ENCODE measurements around a stretch of chr5.

- PRO-cap: no peak
- RAMPAGE, long total RNA, 4 experiments: no peak in any of the 4 experiments
Observed at GRCh38 chr5:132853184-132853893, 12.9 kb downstream of the GDF9 start.

DNA sequence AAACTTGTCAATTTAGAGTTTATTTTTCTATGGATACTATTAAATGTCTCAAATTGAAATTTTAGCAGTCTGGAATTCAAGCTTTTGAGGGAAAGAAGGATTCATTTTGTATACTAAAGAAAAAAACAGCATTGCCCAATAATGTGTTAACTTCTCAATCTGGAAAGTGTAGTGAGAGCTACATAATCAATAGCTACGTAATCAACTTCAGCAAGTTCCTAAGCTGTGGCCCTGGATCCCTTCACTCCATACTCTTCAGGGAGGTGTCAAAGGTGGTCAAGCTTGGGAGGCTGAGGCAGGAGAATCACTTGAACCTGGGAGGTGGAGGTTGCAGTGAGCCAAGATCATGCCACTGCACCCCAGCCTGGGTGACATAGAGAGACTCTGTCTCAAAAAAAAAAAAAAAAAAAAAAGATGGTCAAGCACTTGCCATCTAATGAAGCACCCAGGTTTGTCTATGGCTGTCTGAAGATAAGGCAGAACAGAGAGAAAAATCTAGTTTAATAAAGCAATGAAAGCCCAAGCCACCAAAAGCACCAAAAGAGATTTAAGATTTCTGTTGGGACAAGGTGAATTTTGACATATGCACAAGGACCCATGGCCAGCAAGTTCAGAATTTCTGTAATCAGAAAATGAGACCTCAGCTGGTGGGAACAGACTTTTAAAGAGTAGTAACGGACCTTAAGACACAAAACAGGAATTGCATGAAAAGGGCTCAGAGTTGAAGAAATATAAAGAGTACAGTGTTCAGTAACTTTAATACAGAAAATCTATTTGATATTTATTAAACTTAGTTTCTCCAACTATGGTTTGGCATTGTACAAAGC, 1.4 kb downstream of the LEAP2 start:
- PRO-cap: no peak
- RAMPAGE, long total RNA, 4 experiments: no peak in any of the 4 experiments

- PRO-cap: no peak
- RAMPAGE, long total RNA, 4 experiments: no peak in any of the 4 experiments
Observed at GRCh38 chr5:132933558-132933971, 29.9 kb downstream of the AFF4 start.

GRCh38 chr5:132955046-132955640, 8.3 kb downstream of the AFF4 start:
- PRO-cap: no peak
- RAMPAGE, long total RNA, 4 experiments: no peak in any of the 4 experiments

GRCh38 chr5:132958693-132959096, 4.7 kb downstream of the AFF4 start:
- PRO-cap: no peak
- RAMPAGE, long total RNA, 4 experiments: no peak in any of the 4 experiments

- PRO-cap: no peak
- RAMPAGE, long total RNA, 4 experiments: no peak in any of the 4 experiments
Observed at GRCh38 chr5:133046418-133047108, 5.2 kb upstream of the HSPA4 start.

DNA sequence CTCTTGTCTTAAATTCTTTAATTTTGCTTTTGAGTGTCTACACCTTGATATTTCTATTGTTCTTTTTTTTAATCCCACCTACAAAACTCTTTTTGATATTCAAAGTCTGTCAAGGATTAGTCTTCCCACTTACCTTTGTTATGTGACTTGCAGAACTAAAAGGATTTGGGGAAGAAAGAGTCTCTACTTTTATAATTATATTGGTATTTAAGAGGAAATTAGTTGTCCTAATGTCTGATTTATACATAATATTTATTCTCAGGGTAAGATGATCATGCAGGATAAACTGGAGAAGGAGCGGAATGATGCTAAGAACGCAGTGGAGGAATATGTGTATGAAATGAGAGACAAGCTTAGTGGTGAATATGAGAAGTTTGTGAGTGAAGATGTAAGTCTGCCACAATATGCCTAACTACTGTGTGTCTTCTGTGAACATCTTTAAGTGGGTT, 45.1 kb downstream of the HSPA4 start:
- PRO-cap: no peak
- RAMPAGE, long total RNA, 4 experiments: no peak in any of the 4 experiments

GRCh38 chr5:133821157-133821749, 147.2 kb downstream of the C5orf15 start:
- PRO-cap: no peak
- RAMPAGE, long total RNA, 4 experiments: no peak in any of the 4 experiments

DNA sequence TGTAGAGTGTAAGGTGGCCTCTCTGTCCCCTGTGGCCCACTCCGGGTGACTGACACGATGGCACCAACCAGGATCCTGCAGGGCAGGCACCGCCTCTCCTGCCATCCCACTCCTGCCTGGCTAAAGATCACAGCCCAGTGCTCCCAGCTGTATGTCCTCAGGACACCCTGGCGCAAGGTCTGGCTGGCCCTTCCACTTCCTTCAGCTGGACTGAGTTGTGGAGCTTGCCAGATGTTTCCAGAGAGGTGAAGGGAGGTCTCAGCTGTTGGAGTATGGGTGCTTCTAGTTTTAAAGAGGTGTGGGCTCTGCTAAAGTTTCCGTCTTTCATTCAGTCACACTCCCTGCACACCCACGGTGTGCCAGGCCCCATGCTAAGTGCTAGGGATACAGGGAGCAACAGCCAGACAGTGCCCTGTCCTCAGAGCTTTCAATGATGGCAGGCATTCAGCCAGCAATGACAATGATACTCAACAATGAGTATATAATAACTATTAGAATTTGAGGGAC, 34.1 kb downstream of the C5orf15 start:
- PRO-cap: no peak
- RAMPAGE, long total RNA, 4 experiments: no peak in any of the 4 experiments

GRCh38 chr5:133938825-133939400, 29.5 kb downstream of the C5orf15 start:
- PRO-cap: no peak
- RAMPAGE, long total RNA, 4 experiments: no peak in any of the 4 experiments

GRCh38 chr5:133956498-133957036, 11.9 kb downstream of the C5orf15 start:
- PRO-cap: no peak
- RAMPAGE, long total RNA, 4 experiments: no peak in any of the 4 experiments

- PRO-cap: no peak
- RAMPAGE, long total RNA, 4 experiments: no peak in any of the 4 experiments
Observed at GRCh38 chr5:134124461-134124952, 10.0 kb downstream of the TCF7 start.

DNA sequence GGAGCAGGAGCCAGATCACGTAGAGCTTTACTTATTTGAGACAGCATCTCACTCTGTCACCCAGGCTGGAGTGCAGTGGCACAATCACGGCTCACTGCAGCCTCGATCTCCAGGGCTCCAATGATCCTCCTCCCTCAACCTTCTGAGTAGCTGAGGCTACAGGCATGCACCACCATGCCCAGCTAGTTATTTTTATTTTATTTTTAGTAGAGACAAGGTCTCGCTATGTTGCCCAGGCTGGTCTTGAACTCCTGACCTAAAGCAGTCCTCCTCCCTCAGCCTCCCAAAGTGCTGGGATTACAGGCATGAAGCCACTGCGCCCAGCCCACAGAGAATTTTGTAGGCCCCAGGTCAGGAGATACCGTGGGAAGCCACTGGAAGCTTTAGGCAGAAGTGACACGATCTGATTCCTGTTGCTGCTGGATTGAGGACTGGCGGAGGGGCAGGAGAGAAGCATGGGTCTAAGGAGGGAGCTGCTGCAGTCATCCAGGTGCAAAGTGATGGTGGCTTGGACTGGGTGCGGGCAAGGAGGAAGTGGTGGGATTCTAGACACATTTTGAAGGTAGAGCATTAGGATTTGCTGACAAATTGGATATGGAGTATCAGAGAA, 20.6 kb downstream of the TCF7 start:
- PRO-cap: no peak
- RAMPAGE, long total RNA, 4 experiments: no peak in any of the 4 experiments

DNA sequence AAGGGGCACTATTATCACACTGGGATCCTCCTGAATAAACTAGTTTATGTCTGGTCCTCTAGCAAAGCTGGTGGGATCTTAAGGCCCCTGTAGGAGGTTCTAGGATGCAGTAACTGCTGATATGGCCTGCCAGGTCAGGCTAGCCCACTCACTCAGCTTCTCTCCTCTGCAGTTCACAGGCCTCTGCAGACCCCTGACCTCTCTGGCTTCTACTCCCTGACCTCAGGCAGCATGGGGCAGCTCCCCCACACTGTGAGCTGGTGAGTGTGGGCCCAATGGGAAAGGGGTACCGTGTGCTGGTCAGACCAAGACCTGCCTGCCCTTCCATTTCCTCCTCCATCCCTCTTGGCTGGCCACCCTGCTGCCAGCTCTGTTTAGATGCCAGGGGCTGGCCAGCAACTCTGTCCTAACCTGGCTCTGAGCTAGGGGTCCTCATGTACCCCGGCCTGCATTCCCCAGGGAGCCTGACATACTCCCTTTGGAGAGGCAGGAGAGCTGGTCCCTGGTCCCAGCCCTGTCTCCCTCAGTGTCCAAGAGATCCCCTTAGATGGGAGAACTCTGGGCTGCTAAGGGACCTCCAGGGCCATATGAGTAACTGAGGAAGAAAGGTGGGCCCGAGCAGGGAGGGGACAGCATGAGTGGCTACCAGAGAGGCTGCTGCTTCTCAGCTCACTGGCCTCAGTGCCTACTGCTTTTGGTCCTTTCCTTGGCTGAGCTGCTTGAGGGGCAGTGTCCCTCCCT, 24.5 kb downstream of the TCF7 start:
- PRO-cap: no peak
- RAMPAGE, long total RNA, 4 experiments: no peak in any of the 4 experiments

DNA sequence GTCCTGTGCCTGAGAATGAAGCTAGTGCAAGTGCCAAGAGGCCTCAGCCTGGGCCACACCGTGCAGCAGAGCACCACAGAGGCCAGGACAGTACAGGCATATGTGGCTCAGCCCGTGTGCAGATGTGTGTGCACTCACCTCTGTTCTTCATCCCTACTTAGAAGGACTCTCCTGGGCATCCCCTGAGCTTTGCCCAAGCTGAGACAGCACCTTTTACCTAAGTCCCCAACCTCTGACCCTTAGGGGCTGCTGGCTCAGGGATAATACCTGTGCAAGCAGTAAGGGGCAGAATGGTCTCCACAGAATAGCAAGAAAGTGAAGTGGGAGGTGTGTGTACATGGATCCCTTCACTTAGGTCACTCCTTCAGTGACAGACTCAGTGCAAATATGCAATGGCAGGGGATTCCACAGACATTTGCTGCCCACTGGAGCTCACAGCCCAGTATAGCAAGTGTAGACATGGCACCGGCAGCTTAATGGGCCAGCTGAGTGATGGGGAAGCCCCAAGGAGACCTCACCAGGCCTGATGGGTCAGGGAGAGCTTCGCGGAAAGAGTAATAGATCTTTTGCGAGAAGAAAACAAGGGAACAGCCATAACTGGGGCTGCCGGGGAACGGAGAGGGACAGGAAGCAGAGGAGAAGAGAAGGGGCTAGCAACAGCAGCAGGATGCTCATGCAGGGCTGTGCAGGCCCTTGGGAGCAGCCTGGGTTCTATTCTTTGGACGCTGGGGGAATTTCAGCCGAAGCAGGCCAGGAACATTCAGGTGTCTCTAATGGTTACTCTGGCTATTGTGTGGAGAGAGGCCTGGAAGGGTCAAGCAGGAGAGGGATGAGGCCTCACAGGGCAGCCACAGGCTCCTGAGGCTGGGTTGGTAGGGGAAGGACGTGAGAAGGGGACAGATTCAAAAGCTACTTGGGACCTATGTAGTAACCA, 26.8 kb downstream of the TCF7 start:
- PRO-cap: no peak
- RAMPAGE, long total RNA, 4 experiments: no peak in any of the 4 experiments

DNA sequence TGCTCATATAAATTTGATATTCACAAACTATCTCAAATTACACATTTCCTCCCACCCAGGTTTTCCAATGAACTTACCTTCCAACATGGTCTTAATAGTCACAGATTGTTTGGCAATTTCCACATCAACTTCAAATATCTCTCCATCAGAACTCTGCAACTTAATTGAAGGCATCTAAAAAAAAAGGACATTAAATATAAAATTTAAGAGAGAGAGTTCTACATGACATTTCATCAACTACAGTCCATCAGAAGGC, 3.0 kb downstream of the SKP1 start:
- PRO-cap: no peak
- RAMPAGE, long total RNA, 4 experiments: no peak in any of the 4 experiments

- PRO-cap: no peak
- RAMPAGE, long total RNA, 4 experiments: no peak in any of the 4 experiments
Observed at GRCh38 chr5:134177176-134177718, 497 bp upstream of the SKP1 start.

DNA sequence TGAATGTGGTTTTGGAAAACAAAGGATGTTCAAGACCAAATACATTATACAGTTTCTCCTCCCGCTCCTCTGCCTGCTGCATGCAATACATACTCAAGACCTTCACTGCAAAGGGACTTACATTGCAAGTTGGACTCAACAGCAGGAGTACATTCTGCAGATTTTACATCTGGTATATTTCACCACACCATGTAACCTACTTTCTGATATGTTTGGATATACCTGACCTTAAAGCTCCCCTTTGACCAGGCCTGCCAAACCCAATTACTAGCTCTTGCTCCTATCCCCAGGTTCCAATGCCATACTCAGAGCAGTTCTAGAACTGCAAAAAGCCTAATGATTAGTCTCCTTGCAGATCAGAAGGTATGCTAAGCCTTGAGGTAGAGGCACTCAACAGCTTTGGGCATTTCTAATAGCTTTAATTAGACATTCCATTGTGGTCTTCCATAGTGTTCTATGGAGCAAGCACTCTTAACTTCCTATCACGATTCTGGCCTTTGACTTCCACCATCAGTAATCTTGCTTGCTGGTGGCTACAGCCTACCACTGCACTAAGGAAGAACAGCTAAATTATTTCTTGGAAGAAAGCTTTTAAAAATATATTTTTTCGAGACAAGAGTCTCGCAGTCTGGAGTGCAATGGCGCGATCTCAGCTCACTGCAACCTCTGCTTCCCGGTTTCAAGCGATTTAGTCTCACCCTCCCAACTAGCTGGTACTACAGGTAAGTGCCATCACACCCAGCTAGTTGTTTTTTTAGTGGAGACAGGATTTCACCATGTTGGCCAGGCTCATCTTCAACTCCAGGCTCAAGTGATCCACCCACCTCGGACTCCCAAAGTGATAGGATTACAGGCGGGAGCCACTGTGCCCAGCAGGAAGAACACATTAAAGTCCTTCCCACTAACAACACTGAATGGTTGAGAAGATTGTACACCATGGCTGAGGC, 15.2 kb upstream of the SKP1 start:
- PRO-cap: no peak
- RAMPAGE, long total RNA, 4 experiments: no peak in any of the 4 experiments

DNA sequence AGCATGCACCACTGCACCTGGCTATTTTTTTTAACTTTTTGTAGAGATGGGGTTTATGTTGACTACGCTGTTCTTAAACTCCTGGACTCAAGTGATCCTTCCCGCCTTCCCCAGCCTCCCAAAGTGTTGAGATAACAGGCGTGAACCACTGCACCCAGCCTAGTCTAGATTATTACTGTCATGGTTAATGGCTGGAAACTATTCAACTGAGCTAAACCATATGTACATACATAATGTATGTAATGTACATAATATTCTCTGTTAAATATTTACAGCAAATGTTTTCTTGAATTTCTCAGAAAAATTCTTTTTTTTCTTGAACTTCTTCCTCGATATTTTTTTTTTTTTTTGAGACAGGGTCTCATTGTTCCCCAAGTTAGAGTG, 21.3 kb downstream of the PPP2CA start:
- PRO-cap: no peak
- RAMPAGE, long total RNA, 4 experiments: no peak in any of the 4 experiments

DNA sequence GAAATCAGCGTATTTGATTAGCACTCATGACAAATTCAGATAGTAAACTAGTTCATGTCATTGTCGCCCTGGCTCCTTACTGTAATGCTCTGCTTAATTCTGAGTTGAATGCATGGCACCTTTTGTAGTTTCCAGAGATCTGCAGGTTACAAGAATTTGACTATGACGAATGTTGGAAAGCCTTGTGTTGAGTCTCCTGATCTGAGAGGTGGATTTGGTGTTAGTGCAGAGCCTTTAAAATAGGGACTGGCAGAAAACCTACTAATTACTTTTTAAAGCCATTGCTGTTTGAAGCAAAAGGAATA, 1.5 kb downstream of the UBE2B start:
- PRO-cap: no peak
- RAMPAGE, long total RNA, 4 experiments: no peak in any of the 4 experiments

All from gastroesophageal sphincter (tissue), 4 donors.